M059J (cell line): Measurements from ENCODE around the genes USP15, MON2 and GNS.

- RAMPAGE, long total RNA = no peak
Measured at GRCh38 chr12:60845722-60846211, 1249.9 kb downstream of the SLC16A7 start.

DNA sequence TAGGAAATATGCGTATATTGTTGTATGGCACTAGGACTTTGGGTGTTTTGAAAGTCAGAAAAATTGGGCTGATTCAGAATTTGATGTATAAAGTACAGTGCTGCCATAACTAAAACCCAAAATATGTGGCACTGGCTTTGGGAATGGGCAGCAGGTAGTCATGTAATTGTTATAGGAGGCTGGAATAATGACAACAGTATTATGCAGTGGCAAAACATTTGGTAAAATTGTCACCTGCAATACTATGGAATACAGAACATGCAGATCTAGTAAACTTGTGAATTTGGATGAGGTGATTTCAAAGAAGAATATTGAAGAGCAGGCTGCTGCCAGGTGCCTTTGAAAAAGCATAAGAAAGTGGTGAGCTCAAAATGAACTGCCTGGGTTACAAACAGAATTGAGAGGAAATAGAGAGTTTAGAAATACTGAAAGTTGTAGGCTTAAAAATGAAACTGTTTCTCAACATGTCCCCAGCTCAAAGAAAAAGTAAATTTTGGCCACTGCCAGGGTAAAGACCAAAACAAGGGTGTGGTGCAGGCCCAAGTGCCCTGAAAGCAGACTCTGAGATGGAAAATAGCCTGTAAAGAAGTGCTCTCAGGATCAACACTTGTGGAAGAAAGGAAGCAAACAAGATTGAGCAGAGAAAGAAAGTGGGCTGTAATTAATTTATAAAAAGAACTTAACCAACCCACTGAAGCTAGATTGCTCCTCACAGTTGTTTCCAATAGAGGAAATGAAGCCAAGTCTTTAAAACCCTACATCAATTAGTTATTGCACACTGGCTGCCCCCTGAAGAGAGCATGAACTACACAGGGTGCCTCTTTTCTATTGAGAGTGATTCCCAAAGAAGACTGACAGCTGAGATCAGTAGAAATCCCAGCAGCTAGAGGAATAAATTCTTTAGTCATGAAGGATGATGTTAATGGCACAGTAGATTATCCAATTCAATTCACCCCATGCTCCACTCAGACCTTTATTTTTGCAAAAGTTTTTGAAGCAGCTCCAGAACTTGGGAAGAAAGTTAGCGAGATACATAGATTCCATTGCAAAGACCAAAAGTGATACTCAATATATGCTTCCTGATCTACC lies 8.9 kb upstream of the USP15 start:
- RAMPAGE, long total RNA = no peak

DNA sequence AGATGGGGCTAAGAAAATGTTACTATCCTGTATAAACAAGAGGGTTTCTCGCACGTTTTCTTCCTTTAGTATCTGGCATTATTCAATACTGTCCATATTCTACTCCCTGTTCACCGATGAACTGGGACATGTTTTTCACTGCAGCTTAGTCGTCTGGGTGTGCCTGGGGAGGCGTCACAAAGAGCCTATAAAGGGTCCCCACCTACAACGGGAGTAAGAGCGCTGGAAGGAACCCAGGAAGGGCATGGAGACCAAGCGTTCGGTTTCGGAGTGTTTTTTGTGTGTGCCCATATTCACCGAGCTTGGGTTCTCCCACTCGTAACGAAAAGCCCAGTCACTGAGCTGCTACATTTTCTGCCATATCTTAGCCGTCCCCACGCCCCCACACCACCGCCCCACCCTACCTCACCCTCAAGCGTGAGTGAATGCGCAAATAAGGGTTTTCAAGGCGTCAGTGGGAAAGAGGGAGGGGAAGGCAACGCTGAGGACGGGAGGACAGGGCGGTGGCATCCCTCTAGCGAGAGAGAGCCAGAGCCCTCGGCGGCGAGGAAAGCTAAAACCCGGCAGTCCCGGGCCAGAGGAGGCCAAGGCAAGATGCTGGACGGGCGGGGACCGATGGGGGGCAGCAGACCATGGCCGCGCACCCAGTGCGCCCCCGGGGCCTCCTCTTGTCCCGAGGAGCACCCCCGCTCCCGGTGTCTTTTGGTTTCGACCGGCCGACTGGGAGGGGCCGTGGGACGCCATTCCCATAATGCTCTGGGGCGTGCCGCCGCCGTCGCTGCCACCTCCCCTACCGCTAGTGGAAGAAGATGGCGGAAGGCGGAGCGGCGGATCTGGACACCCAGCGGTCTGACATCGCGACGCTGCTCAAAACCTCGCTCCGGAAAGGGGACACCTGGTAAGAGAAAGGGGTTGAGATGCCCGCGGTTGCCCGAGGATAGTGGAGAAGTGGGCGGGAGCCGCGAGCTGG lies at the start of gene USP15:
TSS of gene USP15 (plus strand) at position 799 of the 970 bp plus-strand sequence.
- RAMPAGE, long total RNA = no peak

DNA sequence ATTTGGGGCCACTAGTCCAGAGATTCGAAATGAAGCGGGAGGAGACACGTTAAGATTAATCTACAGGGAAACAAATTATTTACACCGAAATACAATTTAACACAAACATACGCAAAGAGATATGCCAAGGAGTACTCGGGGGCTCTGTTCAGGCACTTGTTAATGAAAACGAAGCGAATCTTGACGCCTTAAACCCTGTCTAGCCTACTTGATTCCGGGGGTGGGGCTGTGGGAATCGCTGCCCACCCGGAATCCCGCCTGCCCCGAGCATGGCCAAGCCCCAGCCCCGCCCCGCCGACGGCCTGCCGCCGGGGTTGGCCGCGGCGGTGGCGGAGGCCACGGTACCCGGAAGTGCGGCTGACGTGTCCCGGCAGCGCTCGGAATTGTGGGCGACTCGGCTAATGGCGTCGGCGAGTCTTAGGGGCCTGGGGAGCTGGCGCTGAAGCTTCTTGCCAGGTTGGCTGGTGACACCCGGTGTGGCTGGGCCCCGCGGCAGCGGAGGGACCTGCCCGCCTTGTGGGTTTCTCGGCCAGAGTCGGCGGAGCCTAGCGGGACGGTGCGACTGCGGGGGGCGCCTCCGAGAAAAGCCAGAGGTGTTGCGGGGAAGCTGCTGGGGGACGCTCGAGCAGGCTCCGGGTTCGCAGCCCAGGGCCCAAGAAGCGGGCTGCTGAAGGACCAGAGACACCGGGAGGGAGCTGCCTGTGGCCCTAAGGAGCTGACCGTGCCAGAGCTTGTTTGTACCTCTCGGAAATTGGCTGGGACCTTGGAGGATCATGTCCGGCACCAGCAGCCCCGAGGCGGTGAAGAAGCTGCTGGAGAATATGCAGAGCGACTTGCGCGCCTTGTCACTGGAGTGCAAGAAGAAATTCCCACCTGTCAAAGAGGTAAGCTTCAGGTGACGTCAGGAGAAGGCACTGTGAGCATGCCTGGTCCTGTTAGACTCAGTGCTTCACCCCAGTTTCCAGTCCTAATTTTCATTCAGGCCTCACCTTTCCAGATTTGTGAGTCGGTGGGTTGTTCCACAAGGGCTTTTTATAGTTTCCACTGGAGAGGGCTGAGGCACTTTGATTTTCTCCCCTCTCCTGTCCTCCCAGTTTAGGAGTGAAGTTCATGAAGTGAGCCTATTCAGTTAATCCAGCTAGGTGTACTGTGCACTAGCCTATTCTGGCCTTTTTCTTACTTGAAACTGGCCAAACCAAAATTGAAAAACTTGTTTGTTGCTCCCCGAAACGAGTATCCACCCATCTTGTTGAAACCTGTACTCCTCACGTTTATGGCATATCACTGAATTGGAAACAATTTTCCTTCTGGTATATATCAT lies at the start of gene MON2:
TSS of gene MON2 (plus strand) at position 392 of the 1,321 bp plus-strand sequence.
- RAMPAGE, long total RNA = no peak

GRCh38 chr12:62505679-62506078 lies 39.1 kb downstream of the MON2 start:
- RAMPAGE, long total RNA = no peak

GRCh38 chr12:62629586-62629785 lies 162.9 kb downstream of the MON2 start:
- RAMPAGE, long total RNA = no peak

DNA sequence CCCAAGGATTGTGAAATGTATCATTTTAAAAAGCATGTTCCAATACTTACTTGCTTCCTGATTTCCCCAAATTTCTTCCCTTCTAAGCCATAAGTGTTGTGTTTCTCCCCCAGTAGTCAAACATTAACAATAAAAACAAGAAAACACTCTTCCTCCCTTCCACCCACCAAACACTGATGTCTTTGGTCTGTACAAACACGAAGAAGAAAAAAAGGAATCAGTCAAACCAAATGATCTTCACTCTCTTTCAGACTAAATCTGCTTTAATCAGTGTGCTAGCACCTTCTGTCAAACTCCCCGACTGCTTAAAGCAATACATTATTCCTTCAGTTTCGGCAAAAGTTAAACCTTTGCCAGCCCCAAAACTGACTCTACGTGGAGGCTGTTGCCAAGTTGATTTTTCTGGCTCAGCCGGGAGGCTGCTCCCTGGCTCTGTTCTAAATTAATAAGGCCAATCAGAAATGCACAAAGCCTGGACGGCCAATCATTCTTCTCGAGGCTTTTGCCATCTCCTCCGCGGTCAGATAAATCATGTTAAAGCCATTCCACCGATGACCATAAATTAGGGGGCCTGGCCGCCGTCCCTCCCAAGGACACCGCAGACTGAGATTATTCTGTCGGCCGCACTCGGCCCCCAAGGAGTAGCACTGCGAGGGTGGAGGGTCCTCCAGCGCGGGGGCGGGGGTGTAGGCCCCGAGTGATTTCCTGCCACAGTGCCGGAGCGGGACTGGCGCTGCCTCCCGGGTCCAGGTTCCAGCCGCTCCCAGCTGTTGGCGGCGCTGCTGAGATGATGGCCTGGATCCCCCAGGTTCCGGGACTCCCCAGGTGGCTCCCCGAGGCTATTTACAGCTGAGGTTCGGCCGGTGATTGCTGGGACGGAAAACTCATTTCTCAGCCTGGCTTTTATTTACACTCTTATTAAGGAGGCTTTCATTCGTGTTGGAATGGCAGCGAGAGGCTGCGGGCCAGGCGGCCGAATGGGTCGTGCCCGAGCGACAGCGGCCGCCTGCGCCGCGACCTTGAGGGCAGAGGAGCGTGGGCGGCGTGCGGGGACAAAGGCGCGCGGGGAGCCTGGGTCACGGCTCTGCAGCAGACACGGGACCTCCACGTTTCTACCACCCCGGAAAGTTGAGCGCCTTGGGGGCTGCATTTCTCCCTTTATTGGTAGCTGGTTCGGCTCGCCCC lies 165.0 kb downstream of the MON2 start:
- RAMPAGE, long total RNA = no peak

- RAMPAGE, long total RNA = no peak
Measured at GRCh38 chr12:62933121-62933821, 1.7 kb downstream of the PPM1H start.

DNA sequence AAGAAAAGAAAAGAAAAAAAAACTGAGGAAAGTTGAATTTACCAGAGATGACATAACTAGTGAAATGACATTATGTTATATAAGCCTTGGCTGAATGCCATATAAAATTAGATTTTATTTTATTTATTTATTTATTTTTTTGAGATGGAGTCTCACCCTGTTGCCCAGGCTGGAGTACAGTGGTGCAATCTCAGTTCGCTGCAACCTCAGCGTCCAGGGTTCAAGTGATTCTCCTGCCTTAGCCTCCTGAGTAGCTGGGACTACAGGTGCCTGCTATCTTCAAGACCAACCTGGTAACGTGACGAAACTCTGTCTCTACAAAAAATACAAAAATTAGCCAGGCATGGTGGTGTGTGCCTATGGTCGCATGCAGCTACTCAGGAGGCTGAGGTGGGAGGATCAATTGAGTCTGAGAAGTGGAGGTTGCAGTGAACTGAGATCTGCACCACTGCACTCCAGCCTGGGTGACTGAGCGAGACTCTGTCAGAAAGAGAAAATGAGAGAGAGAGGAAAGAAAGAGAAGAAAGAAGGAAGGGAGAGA lies 29.1 kb downstream of the SRGAP1 start:
- RAMPAGE, long total RNA = no peak

- RAMPAGE, long total RNA = no peak
Measured at GRCh38 chr12:63897882-63898366, 53.4 kb downstream of the SRGAP1 start.

DNA sequence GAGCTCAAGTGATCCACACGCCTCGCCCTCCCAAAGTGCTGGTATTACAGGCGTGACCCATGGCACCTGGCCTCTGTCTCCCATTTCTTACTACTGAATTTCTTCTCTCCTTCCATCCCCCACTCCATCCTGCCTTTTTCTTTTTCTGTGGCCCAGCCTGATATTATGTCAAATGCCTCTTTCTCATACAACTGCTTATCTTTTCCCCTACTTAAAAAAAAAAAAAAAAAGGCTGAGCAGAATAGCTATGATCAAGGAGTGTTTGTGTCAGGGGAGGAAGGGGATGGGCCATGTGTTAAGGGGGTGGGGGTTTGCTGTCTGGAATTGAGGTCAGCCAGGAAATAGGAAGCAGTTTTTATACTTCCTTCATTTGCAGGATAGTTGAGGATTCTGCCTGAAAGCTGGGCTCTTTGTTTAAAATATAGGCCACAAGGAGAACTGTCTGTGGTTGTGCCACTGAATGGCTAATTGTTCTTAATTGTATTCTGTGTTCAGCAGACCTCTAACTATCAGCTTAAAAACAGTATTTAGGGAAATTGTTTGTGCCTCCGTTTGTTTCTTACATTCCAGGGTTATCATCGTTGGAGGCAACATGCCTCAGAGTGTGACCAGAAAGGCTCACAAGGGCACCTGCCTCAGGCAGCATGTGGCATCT lies 95.8 kb downstream of the SRGAP1 start:
- RAMPAGE, long total RNA = no peak

DNA sequence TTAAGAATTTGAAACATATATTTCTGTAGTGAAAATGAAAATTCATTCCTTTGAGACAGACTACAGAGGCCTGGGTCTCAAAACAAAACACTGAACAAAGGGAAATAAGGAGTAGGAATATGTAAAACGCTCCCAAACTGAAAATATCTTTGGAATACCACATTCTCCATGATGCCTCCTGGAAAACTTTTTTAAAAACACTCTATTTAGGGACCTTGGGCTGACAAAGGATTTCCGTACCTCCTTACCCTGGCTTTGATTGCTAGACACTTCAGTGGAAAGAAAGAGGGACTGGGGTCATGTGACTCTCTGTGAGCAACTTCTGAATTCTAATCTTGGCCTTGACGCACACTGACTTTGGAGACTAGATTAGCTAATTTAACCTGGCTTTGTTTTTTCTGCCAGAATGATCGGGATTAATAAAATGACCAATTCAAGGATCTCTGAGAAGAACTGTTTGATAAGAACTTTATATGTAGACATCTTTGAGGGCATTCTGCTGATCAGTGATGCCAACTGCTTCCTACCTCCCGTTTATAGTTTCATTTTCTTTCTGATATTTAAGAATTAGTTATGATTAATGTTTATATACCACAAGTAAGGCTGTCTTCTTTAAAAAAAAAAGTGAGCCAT lies 181.1 kb downstream of the SRGAP1 start:
- RAMPAGE, long total RNA = no peak

- RAMPAGE, long total RNA = no peak
Measured at GRCh38 chr12:64627519-64628125, 17.3 kb downstream of the RASSF3 start.

- RAMPAGE, long total RNA = no peak
Measured at GRCh38 chr12:64630135-64631479, 20.3 kb downstream of the RASSF3 start.

DNA sequence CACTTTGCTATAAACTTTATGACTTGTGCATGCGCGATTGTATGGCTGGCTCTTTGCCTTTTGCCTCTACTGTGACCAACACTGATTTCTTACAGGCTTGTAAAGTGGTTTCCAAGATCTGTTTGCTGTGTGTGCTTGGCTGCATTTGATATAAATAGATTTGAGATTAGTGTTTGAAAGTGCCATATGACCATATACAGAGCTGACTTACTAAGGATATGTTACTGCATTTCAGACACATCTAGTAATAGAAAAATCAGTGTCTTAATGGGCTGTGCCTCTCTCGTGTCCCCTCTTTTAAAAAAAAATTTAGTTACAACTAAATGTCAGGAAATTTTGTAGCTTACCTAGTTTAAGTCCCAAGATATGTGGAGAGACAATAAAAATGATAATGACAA lies 40.6 kb downstream of the RASSF3 start:
- RAMPAGE, long total RNA = no peak

DNA sequence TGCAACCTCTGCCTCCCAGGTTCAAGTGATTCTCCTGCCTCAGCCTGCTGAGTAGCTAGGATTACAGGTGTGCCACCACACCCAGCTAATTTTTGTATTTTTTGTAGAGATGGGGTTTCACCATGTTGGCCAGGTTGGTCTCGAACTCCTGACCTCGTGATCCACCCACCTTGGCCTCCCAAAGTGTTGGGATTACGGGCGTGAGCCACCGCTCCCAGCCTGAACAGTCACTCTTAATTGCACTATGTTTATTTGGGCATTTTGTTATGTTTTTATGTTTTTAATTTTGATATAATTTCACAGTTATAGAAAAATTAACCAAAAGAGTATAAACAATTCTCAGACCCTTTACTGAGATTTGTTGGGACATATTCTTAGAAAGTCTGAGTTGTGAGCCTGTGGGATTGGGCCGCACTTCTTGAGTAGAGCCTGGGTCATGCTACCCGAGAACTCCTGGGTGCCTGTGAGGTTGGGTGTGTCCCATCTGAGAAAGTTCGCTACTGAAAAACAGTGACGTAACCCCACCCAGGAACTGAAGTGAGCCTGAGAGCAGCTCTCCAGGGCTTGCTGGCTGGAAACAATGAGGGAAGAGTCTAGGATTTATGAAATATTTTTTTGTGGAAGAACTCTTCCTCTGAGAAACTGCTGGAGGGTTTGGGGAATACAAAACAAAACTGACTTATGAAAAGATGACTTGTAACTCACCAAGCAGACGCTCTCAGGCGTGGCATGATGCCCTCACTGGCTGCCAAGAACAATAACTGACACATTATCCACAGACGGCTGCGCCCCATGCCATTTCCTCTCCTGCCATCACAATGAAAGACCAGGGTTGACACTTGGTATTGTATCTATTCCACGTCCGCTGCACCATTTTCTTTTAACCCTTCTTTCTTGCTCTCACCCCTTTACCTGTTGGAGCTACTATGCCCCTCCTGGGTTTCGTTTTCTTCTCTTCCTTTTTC lies 69.1 kb downstream of the RASSF3 start:
- RAMPAGE, long total RNA = no peak

DNA sequence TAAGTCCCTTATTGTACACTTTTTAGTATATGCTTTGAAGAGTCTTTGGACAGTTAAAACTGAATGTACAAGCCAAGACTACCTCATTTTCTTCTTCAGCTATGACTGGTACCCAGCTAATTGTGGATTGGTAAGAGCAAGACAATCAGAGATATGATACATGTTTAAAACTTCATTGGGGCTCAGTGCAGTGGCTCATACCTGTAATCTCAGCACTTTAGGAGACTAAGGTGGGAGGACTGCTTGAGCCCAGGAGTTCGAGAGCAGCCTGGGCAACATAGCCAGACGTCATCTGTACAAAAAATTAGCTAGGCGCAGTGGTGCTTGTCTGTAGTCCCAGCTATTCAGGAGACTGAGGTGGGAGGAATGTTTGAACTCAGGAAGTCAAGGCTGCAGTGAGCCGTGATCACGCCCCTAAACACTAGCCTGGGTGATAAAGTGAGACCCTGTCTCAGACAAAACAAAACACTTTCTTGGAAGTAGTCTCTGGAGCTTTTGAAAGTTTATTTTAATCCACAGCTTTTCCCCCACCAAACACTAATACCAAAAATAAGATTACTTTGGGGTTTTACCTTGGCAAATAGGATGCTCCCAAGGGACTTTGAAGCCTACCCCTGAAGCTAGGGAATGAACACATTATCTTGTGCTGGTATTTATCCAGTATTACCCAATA lies 71.4 kb downstream of the RASSF3 start:
- RAMPAGE, long total RNA = no peak

GRCh38 chr12:64687967-64688881 lies 71.0 kb downstream of the GNS start:
- RAMPAGE, long total RNA = no peak

DNA sequence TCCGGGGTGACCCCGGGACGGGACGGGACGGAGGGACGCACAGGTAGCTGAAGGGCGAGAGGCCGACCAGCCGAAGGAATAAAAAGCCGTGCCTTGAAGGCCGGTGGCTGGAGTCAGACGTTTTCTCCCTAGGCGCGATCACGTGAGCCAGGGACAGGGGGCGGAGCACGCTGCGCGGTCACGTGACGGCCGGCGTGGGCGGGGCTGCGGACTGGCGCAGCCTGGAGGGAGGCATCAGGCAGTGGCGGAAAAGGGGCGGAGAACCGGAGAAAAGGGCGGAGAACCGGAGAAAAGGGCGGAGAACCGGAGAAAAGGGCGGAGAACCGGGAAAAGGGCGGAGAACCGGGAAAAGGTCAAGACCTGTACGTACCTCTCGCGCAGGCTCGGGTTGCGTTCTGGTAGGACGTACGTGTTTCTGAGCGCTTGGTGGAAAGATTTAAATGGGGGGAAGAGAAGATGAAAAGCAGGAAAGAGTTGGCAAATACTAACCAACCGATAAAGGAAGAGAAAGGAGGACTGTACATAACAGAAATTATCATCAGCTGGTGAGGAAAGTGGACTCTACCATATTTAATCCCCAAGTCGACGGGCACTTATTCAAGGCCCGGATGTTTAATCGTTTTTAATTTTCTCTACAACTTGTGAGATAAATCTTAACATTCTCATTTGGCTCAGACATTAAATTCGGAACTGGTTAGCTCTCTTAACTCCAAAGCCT lies at the start of gene GNS:
TSS of gene GNS (minus strand) at position 119 of the 718 bp plus-strand sequence.
- RAMPAGE, long total RNA = start-site peak on the minus strand centred at position 137 of the sequence, 45 bp wide, 174 and 97 reads in 2 replicates

DNA sequence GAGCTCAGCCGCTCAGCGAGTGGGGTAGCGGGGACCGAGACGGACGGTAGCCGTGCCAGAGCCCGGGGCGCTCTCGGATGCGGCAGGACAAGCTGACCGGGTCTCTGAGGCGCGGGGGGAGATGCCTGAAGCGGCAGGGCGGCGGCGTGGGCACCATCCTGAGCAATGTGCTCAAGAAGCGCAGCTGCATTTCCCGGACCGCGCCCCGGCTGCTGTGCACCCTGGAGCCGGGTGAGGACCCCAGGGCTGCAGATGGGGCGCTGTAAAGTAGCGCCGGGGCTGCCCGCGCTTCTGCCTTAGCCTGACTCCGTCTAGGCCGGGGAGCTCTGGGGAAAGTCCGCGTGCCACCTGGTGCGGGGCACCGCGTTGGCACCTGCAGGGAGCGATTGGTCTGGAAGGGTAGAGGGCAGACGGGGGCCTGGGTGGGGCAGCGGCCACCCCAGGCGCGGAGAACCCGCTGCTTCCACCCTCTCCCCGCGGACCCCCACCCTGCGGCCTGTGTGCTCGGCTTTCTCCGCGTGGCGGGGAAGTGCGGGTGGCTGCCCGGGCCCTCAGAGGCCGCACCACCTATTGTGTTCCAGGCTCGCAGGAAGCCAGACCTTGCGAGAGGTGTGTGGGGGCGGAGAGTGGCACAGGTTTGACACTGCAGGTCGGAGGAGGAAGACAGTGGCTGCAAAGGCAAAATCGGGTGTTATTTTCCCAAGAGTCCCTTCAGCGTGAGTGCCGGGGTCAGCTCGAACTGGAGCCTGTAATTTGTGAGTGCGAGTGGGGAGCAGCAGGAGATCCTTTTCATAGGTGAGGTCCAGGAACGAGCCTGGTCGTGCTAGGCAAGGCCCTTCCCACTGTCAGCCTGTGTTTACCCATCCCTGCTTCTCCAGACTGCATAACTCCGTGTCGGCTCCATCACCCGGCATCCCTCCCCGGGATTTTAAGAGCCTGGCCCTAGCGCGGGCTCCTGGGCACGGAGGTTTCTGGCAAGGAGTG lies 648 bp downstream of the TBC1D30 start:
- RAMPAGE, long total RNA = no peak